CD14-positive monocyte (primary cell): ENCODE results near the genes C18orf54 and ONECUT2.

GRCh38 chr18:51151228-51152800 is 45.7 kb downstream of the MEX3C start:
- CAGE, long polyA plus RNA, result no peak

DNA sequence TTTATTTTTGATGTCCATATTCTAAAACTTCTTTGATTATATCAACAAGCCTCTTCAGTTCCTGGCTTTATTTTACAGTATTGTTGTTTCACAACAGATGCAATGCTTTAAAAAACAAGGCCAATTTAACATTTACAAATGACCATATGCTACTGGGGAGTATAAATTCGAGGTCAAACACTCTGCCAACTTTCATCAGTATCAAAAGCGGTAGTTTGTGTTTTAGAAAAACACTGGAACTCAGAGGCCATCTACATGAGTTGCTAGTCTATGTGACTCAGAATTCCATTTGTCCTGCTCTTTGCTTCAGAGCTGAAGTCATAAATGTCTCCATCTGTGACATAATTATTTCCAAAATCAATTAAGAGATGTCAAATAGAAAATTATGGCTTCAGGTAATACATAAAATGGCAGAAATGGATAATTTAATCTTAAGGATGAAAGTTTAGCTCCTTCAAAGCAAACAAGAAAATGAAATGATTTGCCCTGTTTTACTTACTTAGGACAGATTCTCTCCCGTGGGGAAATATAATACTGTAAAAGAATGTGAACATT is 3.8 kb downstream of the MEX3C start:
- CAGE, long polyA plus RNA, result no peak

DNA sequence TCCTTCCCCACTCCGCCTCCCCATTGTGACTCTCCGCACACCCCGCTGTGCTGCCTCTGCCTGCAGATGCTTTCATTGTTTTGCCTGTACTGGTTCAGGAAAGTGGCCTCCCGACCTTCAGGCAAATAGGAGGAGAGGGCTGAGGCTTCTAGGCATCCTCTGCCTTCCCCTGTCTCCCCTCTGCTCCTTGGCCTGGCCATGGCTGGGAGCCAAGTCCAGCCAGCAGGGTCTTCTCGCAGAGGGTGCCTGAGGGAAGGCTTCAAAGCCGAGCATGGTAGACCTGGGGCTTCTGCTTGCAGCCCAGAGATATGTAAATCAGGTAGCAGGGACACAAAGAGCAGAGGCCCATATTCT is 457.4 kb upstream of the MEX3C start:
- CAGE, long polyA plus RNA, result no peak

- CAGE, long polyA plus RNA, result no peak
These were observed 376 bp downstream of the DCC start for GRCh38 chr18:52340365-52340780.

DNA sequence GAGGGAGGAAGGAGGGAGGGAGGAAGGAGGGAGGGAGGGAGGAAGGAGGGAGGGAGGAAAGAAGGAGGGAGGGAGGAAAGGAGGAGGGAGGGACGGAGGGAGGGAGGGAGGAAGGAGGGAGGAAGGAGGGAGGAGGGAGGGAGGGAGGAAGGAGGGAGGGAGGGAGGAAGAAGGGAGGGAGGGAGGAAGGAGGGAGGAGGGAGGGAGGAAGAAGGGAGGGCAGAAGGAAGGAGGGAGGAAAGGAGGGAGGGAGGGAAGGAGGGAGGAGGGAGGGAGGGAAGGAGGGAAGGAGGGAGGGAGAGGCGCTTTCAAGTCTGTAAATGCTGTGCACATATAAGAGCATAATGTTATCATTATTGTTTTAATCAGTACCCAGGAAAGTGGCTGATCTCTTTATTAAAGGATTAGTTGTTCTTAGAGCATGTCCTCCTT is 363.2 kb downstream of the MBD2 start:
- CAGE, long polyA plus RNA, result no peak

- CAGE, long polyA plus RNA, result no peak
These were observed 2.1 kb downstream of the MBD2 start for GRCh38 chr18:54222147-54222990.

DNA sequence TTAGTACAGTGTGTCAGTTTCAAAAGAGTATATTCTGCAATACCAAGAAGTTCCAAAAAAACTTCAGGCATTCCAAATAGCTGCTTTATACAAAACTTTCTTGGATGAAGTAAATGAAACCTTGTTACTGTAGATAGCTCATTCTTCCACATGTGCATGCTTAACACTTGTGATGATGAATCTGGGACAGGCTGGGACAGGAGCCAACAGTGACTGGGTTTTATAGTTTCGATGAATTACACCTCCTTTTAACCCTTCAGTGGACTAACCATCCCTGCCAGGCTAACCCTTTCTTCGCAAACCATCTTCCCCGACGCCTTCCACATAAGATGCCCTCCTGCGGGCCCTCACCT is 1.0 kb downstream of the MBD2 start:
- CAGE, long polyA plus RNA, result no peak

DNA sequence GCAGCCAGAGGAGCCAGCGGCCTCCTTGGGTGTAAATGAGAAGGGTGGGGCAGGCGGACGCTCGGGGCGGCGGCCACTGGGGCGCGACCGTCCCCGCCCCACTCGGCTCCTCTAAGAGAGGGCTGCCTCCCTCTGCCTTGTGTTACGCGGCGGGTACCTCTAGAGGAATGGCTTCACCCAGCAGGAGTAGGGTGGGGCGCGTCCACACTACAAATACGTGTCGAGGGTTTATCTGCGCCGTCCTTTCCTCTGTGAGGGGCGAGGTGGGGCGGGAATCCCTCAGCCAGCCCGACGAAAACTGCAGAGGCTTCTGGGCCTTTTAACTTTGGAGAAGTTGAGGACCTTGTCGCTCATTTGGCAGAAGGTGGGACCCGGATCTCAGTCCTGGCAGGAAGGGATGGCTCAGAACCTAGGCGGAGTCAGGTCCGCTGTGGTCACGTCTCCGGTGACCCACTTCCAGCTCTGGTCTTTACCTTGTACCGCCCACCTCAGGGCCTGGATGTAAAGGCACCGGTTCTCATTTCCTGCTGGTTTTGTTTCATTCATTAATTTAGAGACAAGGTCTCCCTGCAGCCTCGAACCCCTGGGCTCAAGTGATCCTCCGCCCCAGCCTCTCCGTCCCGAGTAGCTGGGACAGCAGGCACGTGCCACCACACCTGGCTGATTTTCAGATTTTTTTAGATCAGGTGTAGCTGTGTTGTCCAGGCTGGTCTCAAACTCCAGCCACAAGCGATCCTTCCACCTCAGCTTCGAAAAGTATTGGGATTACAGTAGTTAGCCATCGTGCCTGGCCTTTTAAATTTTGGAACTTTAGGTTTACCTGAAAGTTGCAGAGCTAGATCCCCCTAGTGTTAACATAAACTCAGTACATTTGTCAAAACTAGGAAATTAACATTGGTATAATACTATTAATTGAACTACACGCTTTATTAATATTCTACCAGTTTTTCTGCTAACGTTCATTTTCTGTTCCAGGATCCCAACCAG is 645 bp downstream of the POLI start:
- CAGE, long polyA plus RNA, result no peak

- CAGE, long polyA plus RNA, result no peak
These were observed at the start of gene C18orf54 for GRCh38 chr18:54357742-54358753. Gene C18orf54, plus strand, starts transcription at chr18:54357906.

GRCh38 chr18:54833561-54833950 is 5.3 kb downstream of the RAB27B start:
- CAGE, long polyA plus RNA, result no peak

- CAGE, long polyA plus RNA, result no peak
These were observed 275.5 kb upstream of the CCDC68 start for GRCh38 chr18:55234668-55235348.

DNA sequence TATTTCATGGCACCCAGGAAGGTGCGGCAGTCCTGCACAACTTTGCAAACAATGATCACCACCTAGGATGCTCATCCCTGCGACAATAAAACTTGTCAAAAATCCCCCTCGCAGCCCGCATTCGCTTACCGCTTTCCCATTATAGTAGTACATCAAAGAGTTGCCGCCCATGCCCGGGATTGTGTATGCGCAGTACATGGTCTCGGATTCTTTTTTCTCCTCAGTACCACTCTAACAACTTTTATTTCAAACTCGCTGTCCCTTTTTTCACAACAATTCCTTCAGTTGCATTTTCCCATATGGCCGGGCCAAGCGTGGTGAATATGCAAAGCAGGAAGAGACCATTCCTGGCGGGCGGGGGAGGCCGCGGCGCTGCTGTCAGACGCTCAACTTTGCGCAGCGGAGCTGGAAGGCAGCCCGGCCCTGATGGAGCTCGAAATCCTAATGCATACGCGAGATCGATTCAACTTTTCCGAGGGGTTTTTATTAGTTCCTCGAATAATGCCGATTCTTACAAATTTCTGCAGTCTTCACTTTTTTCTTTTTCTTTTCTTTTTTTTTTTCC is 266.4 kb downstream of the TCF4 start:
- CAGE, long polyA plus RNA, result start-site peak on the minus strand centred at position 275 of the sequence, 29 bp wide, 98 and 34 reads in 2 replicates

DNA sequence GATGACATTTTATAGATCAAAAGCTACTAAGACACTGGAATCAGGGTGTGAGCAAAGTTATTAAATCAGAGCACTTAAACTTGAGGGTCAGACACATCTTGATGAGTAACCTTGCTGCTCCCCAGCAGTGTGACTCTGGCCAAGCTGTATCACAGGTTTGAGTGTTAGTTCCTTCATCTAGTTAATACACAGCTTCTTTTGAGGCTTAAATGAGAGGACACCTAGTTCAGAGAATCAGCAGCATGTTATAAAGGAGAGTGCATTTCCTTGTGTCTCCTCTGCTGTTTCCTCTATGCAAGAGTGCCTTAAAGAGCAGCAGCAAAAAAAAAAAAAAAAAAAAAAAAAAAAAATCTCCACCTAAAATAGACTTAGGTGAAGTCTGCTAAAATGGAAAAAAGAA is 261.9 kb downstream of the TCF4 start:
- CAGE, long polyA plus RNA, result no peak

- CAGE, long polyA plus RNA, result no peak
These were observed 80.2 kb downstream of the TCF4 start for GRCh38 chr18:55507757-55508128.

DNA sequence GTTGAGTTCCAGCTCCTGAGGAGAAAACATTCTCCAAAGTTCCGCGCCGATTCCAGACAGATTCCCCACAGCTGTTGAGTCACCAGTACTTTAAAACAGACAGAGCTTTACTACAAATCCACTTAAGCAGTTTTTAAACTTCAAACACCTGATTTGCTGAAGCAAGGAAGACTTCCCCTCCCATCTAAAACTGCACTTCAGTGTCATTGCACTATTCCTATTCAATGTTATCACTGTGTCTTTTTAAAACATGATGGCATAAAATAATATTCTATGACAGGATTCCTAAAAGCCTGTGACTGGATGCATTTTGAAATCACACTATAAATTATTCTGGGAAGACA is 41.0 kb downstream of the TCF4 start:
- CAGE, long polyA plus RNA, result no peak

GRCh38 chr18:55552555-55553020 is 35.4 kb downstream of the TCF4 start:
- CAGE, long polyA plus RNA, result no peak

DNA sequence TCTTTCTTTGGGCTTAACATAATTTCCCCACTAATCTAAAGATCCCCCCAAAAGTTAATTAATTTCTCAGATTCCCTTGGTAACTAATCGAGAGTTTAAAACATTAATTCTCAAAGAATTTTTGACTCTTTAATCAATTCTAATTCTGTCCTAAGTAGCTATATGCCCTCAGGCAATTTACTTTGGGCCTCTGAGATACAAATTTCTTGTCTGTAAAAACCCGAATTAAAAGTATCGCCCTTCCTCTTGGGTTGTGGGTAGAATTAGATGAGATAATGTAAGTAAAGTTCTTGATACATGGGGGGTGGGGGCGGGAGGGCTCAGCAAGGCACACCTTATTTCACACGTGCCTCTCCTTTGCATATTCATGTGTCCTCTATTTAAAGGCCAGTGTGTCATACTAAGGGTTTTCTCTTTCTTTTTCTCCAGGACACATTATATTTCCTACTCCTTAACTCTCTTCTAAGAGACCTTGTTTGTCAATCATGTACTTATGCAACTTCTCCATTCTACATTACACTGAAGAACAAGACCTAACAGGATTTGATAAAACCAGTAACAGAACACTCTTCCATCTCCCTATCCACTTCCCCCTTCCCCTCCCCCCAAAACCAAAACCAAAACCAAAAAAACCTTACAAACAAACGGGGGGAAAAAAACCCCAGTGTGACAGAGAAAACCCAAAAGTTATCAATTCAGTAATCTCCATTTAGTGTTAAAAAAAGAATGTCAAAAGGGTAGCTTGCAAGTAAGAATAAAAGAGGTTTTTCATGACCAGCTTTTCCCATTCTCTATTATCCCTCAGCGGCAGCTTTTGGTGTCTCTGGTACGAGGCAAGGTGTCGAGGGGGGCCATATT is 190.7 kb upstream of the TCF4 start:
- CAGE, long polyA plus RNA, result no peak

DNA sequence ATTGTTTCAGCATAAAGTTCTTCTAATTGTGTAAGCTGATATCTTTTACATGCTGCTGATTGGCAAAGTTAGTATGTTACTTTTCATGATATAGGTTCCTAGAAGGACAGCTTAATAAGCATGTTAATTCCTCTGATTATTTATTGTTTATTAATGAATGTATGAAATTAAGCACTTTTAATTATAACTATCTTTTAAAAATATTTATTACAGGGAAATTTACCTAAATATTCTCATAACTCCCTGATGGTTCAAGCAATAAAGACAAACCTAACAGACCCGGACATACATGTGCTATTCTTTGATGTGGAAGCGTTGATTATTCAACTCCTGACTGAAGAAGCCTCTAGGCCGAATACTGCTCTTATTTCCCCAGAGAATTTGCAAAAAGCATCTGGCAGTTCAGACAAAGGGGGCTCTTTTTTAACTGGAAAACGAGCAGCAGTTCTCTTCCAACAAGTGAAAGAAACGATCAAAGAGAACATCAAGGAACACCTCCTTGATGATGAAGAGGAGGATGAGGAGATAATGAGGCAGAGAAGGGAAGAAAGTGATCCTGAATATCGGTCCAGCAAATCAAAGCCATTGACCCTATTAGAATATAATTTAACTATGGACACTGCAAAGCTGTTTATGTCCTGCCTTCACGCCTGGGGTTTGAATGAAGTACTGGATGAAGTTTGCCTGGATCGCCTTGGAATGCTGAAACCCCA is 105.4 kb downstream of the WDR7 start:
- CAGE, long polyA plus RNA, result no peak

DNA sequence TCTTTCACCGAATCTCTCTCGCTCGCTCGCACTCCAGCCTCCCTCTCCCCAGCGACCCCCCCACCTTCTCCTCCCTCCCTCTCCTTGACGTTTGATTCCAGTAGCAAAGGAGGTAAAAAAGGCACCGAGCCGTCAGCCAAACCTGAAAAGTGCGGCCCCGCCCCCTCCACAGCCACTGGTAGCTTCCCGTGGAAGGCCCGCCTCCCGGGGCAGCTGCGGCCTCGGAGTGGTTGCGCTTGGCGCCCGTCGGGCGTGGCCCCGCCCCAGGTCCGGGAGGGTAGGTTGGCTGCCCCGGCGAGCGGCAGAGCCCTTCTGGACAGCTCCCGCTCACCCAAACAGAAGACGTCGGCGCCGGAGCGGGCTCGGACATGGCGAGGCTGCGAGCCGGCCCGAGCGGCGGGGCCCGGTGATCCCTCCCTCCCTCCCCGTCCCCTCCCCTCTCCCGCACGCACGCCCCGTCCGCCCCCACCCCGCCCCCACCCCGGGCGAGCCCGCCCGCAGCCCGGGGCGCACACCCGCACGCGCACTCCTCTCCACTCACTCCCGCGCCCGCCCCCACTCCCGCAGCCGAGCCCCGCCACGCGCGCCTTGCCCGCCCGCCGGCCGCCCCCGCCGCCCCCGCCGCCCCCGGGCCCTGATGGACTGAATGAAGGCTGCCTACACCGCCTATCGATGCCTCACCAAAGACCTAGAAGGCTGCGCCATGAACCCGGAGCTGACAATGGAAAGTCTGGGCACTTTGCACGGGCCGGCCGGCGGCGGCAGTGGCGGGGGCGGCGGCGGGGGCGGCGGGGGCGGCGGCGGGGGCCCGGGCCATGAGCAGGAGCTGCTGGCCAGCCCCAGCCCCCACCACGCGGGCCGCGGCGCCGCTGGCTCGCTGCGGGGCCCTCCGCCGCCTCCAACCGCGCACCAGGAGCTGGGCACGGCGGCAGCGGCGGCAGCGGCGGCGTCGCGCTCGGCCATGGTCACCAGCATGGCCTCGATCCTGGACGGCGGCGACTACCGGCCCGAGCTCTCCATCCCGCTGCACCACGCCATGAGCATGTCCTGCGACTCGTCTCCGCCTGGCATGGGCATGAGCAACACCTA is at the start of gene ONECUT2:
Gene ONECUT2 (plus strand): TSS at position 304 of the 1,089 bp plus-strand sequence.
- CAGE, long polyA plus RNA, result no peak

- CAGE, long polyA plus RNA, result no peak
These were observed 47.6 kb upstream of the NARS1 start for GRCh38 chr18:57669267-57669662.